Right cardiac atrium (tissue), 1 donor: ENCODE data around the genes BHLHA9 and SERPINF2.

GRCh38 chr17:1200988-1201774 is 21.4 kb upstream of the ABR start:
- PRO-cap: no peak

- PRO-cap: no peak
Measured at GRCh38 chr17:1216054-1217057, 36.6 kb upstream of the ABR start.

DNA sequence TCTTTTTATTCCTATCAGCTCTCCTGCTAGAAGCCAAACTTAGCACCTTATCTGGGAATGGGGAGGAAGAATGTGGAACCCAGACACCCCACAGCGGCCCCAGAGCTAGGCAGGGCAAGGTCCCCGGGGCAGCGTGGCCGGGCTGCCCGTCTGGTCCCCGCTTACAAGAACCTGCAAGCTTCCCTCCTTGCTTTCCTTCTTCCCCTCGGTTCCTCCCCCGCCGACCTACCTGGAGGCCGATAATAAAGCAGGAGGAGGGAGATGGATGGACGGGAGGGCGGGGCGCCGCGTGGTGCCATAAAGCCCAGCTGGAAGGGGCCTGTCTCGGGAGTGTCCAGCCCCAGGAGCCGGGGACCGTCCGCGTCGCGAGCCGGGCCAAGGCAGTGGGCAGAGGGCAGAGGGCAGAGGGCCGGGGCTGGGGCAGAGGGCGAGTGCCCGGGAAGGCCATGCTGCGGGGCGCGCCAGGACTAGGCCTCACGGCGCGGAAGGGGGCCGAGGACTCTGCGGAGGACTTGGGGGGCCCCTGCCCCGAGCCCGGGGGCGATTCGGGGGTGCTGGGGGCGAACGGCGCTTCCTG is at the start of gene BHLHA9:
Gene BHLHA9 (plus strand): TSS at position 327 of the 577 bp plus-strand sequence.
- PRO-cap: no peak

- PRO-cap: no peak
Measured at GRCh38 chr17:1374491-1374869, 25.5 kb downstream of the YWHAE start.

GRCh38 chr17:1456370-1456750 is 328 bp upstream of the CRK start:
- PRO-cap: bidirectional peak, plus-strand start at chr17:1456458, minus-strand start at chr17:1456231

DNA sequence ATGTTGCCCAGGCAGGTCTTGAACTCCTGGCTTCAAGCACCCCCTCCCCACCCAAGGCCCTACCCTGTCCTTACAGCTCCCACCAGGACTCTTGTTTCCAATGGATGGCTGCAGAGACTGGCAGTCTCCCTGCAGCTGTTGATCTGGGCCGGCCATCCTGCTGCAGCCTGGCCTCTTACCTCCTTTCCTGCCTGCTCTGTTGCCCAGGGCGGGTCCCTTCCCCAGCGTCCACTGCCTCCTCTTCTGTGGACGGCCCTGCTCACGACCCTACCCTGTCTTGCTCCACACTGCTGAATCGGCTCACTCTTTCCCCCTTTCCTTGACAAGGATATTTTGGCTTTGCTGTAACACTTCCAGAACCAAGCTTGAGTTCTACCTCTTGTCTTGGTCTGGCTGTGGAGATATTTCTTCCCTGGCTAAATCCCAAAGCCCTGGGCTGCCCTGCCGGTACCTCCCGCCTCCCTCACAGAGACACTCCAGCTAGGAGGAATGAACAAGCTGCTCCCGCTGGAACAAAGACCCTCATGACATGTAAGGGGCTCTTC is 11.0 kb downstream of the INPP5K start:
- PRO-cap: no peak

DNA sequence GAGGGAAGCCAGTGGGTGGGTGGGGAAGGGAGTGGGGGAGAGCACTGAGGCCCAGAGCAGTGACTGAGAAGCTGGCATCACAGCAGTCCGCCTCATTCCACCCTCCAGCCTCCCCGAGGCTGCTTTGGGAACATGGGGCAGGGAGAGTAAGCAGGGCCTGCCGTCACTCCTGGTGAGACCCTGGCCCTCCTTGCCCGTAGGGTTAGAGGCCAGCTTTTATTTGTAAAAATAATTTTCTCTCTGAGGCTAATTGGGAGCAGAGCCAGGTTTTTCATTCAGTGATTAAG is 4.2 kb upstream of the INPP5K start:
- PRO-cap: no peak

GRCh38 chr17:1555682-1556460 is 6.7 kb downstream of the PITPNA start:
- PRO-cap: no peak

GRCh38 chr17:1572340-1573086 is 9.9 kb upstream of the PITPNA start:
- PRO-cap: no peak

DNA sequence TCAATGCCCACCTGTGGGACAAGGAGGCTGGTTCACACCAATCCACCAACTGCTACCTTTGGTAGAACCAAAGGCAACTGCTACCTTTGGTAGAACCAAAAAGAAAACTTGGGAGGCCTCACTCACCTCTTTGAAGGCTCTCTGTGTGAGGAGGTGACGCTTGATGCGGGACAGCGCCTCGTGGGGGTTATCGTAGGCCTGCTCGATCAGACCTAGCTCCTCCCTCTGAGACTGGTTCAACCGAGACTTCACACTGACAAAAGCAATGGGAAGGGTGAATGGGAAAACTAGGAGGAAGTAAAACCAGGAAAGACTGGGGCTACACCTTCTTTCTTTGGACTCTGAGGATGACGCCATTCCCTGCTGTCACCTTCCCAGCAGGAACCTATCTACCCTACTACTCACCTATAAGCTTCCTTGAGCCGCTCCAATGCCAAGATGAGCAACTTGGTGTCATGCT is 8.8 kb downstream of the PRPF8 start:
- PRO-cap: no peak

GRCh38 chr17:1711147-1711578 is 986 bp upstream of the TLCD2 start:
- PRO-cap: no peak

DNA sequence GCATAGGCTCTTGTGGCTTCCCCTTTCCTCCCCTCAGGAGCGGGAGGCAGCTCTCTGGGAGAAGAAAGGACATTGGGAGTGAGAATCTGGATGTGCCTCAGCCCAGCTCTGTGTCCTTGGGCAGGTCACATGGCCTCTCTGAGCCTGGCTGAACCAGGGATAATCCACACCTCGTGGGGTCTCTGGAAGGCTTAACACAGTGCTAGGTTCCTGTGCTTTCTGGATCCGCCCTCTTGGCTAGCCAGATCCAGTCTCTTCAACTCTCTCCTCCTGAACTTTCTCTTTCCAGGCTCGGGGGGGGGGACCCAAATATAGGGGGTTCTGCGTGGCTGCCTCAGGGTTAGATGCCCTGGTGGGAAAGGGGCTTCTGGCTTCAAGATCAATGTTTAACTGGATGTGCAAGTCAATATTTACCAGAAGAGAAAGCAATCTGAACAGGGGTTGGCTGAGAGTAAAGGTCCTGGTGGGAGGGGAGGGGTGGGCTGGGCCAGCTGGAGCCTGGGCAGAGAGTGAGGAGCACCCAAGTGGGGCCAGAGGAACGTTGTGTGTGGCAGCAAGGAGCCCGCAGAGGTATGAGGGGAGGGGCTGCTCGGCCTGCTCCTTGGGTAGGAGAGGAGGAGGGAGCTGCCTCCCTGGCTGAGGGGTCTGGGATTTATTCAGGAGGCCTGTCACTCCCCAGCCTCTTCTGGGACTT is at the start of gene SERPINF2:
Gene SERPINF2 (plus strand): TSS at position 533 of the 694 bp plus-strand sequence.
- PRO-cap: no peak

GRCh38 chr17:1766829-1767227 is 5.0 kb downstream of the SERPINF1 start:
- PRO-cap: no peak

- PRO-cap: no peak
Measured at GRCh38 chr17:1782271-1782513, 20.3 kb downstream of the SERPINF1 start.

- PRO-cap: no peak
Measured at GRCh38 chr17:1979509-1979971, 45.6 kb downstream of the RTN4RL1 start.

- PRO-cap: no peak
Measured at GRCh38 chr17:1989181-1989575, 36.0 kb downstream of the RTN4RL1 start.

DNA sequence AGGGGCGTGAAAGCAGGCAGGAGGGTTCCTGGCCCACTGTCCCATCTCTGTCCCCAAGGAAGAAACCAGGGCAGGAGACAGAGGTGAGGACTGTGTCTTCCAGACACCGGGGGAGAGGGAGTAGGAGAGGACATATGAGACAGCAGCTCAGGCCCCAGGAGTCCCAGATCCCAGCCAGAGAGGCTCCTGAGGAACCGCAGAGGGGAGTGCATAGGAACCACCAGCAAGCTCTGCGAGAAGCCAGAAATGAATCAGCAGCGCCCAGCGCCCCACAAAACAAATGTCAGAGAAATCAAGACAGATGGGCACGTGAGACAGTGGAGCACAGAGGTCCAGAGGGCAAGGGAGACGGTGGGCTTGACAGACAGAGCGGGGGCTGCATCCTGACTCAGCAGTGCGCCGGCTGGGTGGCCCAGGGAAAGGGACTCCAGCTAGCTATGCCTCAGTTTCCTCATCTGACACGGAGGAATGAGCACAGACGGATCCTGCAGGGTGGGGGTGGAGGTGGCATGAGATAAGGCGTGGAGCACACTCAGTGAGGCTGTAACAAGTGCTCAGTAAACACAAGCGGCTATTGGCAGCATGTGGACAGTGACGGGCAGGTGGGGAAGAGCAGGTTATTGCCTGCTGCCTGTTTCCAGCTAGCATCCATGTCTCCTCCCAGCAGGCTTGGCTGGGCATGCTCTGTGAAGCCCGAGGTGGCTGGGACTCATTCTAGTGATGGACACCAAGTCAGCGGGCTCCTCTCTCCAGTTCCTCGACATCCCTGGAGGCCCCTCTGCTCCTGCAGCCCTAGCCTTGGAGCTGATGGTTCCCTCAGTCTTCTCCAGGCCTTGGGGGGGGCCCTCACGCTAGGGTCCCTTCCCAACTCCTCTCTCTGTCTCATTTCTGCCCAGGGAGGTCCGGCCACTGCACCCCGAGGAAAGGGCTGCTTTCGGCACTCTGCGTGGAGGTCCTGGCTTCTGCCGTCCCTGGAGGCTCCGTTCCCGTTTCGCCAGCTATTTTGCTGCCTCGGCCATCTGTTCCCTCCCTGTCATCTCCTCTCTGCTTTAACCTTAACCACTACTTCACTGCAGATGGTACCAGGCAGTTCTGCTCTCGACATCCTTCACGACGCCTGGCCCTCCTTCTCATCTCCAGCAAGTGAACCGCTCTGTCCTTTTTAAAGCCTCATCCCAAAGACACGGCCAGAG is 6.4 kb downstream of the RTN4RL1 start:
- PRO-cap: no peak

DNA sequence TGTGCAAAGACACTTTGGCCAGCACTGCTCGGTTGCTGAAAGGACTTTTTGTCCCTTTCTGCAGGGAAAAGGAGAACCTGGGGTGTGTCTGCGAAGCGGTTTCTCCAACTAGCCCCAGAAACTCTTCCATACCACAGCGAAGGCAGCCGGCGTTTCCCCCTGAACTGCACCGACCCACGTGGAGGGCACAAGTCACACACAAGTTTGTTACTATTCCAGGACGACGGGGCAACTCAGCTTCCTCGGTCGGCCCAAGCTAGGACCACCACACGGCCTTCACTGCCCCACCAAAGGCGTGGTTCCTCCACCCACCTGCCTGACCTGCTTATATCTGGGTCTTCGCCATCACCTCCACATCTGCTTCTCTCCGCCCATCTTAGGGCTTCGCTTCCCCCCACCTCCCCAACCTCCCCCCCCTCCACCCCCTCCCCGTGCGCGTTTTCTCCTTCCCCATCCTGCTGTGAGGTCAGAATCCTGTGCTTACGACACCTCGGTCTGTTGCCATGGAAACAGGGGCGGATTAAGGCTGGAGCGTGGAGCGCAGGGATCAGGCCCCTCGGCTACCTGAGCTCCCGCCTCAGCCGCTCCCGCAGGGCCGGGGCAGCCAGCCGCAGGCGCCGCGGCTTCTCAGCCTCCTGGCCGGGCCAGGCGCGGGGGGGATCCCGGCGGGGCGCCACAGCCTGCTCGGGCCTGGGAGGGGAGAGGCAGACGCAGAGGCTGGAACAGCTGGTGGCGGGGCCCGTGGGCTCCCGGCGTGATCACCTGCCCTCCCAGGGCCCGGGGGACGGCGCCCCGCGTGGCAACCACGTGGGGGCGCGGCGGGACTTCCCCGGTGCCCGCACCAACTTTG is 1.6 kb downstream of the RTN4RL1 start:
- PRO-cap: no peak

- PRO-cap: no peak
Measured at GRCh38 chr17:2043129-2043534, 1.3 kb downstream of the OVCA2 start.

DNA sequence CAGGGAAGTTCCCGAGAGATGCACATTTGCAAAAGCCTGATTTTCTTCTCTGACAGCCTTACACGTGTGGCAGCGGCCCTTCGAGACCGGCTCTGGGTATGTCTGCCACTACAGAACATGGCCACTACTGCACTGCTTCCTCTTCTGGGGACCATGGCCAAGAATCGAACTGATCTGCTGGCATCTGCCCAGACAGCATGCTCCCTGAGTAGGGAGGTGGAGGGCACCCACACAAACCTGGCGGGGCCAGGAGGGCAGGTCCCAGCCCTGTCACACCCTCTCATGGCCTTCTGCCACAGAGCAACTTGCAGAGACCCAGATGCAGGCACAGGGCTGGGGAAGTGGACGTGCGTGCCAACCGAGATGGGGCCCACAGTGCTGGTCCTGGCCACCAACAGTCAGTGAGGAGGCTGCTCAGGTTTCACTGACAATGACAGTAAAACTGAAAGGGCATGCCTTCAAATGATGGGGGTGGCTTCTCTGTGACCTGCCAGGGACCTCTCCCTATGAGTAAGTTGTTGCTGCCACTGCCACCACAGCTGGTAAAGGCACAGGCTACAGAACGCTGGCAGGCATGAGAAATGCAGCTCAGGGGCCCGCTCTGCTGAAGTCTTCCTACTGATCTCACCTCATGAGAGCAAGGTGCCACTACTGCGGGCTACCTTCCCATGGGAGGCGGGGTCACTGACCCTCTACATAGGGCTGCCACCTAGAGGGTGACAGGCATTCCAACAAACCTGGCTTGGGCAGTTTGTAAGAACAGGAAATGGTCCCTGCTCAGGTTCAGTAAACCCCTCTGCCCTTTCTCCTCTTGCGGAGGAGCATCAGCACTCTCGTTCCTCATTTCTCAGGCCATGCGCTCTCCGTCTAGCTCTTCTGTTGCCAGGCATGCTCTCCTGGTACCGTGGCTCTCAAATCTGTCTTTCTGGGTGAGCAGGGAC is 15.5 kb downstream of the HIC1 start:
- PRO-cap: no peak